Placental epithelial cell (primary cell): ENCODE measurements around the genes SPATA31A1 and PABIR1.

GRCh38 chr9:37984844-37985553 is 81.1 kb upstream of the SLC25A51 start:
- CAGE, long polyA plus RNA = no peak

DNA sequence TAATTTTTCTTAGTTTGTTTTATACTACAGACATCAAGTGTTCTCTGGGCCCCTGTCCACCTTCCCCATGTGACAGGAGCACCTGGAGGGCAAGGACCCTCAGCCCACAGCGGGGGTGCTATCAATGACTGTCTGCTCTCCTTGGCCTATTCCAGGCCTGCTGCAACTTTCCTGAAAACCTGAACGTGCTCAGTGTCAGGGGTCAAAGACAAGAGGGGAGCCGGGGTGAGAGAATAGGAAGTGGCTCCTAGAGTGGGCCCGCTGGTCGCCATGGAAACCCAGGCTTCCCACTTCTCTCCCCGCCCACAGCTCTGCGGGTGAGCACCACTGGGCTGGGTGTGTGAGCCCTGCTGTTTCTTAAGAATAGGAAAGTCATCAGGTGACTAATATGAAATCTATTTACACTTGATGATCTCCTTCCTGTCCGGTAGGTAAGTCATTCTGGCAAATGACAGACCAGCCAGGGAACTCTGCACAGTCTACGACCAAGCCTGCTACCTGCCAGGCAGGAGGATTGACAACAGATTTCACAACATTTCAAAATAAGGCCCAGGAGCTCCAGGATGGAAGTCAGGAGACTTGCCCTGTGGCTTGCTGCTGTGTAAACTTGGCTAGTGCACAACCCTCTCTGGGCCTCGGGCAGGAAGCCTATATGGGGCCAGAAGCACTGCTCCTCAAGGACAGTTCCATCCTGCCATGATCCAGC is 60.9 kb downstream of the SHB start:
- CAGE, long polyA plus RNA = no peak

GRCh38 chr9:38032097-38032954 is 36.7 kb downstream of the SHB start:
- CAGE, long polyA plus RNA = no peak

DNA sequence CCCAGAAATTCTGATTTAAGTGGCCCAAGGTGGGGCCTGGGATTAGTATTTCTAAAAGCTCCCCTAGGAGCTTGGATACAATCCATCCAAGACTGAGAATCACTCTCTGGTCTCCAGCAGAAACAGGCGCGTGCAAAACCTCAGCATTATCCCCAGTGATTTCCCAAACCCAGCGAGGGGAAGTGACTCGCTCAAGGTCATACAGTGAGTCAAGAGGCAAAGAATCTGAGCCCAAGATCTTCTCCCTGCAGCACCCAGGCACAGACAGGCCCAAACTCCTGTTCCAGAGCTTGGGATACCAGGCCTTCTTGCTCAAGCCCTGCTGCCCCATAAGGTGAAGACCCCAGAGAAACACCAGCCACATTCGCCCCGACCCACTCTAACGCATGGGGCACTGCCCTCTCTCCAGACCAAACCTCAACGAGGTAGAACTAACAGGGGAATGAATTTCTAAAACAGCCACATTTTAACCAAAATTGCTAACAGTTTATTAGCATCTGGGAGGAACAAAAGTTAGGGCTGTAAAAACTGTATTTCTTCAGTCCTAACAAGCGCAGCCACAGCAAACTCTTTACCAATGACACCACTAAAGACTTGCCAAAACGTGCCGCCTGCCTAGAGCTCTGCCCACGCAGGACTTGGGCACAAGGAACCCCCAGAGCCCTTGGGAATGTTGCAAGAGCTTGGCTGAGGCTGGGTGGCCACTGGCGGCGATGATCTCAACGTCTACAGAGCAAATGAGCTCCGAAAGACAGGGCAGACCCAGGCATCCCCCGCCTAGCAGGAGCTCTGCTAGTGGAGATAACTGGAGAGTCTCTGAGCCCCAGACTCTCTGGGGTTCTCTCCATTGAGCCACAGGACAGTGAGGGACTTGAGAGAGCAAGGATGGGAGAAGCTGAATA is 32.9 kb downstream of the SHB start:
- CAGE, long polyA plus RNA = no peak

GRCh38 chr9:38044049-38044537 is 24.9 kb downstream of the SHB start:
- CAGE, long polyA plus RNA = no peak

DNA sequence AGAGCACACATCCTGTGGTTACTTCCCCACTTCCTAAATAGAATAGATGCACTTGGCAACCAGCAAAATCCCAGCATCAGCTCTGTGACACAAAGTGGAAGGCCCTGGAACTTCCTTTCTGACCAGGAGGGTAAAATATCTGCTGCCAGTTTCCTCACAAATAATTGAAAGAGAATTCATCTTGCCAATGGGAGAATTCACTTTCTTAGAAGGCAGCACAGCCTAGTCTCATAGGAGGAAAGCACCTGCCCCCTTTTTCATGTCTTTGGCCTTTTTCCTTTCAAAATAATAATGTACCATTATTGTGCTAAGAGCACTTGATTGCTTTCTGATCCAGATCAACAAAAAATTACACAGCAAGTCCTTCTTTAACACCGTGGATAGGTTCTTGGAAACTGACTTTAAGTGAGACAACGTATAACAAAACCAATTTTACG is 7.1 kb upstream of the IGFBPL1 start:
- CAGE, long polyA plus RNA = no peak

- CAGE, long polyA plus RNA = no peak
Measured at GRCh38 chr9:39355356-39355885, at the start of gene SPATA31A1. Gene SPATA31A1 (plus strand): TSS chr9:39355669.

- CAGE, long polyA plus RNA = no peak
Measured at GRCh38 chr9:39874290-39874563, 518.8 kb downstream of the SPATA31A1 start.

DNA sequence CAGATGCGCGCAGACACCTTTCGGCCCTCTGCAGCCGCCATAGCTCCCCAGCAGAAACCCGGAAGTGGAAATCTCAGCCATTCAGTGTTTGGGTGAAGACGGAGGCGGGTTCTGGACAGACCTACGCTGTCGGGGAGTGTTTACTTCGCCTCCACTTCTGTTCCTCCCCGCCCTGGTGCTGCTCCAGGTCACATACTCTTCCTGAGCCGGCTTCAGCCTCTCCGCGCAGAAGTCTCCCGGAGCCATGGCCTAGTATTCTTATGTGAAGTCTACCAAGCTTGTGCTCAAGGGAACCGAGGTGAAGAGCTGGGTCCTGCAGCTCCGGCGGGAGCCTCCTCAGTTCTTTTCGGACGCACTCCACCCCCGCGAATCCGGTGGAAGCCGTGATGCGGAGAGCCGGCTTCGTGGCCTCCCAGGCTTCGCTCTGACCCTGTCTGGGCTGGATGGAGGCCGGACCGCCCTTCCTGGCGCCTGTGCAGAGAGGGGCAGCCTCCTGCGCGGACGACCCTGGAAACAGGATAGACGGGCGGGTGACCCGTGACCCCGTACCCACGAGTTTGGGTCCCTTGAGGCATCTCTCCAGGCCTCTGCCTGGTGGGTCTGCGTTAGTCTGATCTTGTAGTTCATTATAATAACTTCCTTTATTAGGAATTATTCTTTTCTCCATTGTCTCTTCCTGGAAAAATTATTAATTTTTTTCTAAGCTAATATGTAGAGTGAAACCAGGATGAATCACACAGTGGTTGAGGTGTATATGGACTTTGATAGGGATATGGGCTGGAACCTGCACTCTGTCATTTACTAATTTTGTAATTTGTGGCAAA is 136.1 kb downstream of the FOXD4L6 start:
- CAGE, long polyA plus RNA = no peak

- CAGE, long polyA plus RNA = no peak
Measured at GRCh38 chr9:41269098-41269451, 80.0 kb upstream of the ZNG1F start.

GRCh38 chr9:41643389-41644371 is 454.6 kb upstream of the ZNG1F start:
- CAGE, long polyA plus RNA = no peak

- CAGE, long polyA plus RNA = no peak
Measured at GRCh38 chr9:41653996-41654902, 465.1 kb upstream of the ZNG1F start.

GRCh38 chr9:62532773-62533109 is 1342.9 kb downstream of the SPATA31A7 start:
- CAGE, long polyA plus RNA = no peak

- CAGE, long polyA plus RNA = no peak
Measured at GRCh38 chr9:62798686-62799680, 1609.1 kb downstream of the SPATA31A7 start.

GRCh38 chr9:65714613-65715184 is 22.2 kb upstream of the FOXD4L4 start:
- CAGE, long polyA plus RNA = no peak

DNA sequence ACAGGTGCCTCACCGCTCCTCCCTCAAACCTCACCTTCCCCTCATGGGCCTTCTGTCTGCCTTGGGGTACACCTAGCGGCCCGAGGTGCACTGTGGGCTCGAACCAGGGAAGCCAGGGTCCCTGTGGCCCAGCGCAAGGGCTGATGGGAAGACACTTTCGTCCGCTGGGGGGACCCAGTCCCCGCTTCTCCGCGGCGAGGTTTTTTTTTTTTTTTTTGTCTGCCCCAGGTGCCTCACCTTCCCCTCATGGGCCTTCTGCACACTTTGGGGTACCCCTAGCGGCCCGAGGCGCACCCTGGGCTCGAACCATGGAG is 528.5 kb downstream of the FOXD4L4 start:
- CAGE, long polyA plus RNA = no peak

- CAGE, long polyA plus RNA = no peak
Measured at GRCh38 chr9:68546501-68547063, 5.9 kb upstream of the TMEM252 start.

- CAGE, long polyA plus RNA = no peak
Measured at GRCh38 chr9:68714951-68715513, 10.0 kb downstream of the PIP5K1B start.

- CAGE, long polyA plus RNA = no peak
Measured at GRCh38 chr9:68749317-68750099, 30.4 kb upstream of the PABIR1 start.

GRCh38 chr9:68779847-68780690 is at the start of gene PABIR1:
Gene PABIR1 (plus strand): TSS chr9:68780065.
- CAGE, long polyA plus RNA = no peak